Metastatic Breast Carcinoma in the Ovary (tissue), 3 donors: Measurements from ENCODE around the genes KCNH4 and PLEKHH3.

DNA sequence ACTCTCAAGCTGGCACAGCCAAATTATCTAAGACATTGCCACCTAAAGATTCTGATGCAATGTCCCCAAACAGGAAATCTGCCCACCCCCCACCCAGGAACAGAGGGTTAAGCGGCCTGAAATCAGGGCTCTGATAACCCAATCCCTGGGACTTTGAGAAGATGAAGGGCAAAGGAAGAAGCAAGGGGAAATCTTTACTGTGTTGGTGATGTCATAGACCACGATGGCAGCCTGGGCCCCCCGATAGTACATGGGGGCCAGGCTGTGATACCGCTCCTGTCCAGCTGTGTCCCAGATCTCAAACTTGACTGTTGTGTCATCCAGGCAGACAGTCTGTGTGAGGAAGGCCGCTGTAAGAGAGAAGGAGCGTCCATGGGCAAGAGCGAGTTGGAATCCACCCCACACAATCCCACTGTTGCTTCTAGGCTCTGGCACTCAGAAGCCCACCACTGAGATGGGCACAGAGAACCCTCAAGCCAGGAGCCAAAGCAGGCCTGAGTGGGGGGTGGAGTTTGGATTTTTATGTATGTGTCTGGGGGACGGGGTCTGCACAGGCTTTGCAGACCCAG, 5.9 kb downstream of the HSPB9 start:
- PRO-cap, 3 experiments: no peak in any of the 3 experiments

GRCh38 chr17:42142109-42142605, 12.6 kb downstream of the RAB5C start:
- PRO-cap, 3 experiments: no peak in any of the 3 experiments

DNA sequence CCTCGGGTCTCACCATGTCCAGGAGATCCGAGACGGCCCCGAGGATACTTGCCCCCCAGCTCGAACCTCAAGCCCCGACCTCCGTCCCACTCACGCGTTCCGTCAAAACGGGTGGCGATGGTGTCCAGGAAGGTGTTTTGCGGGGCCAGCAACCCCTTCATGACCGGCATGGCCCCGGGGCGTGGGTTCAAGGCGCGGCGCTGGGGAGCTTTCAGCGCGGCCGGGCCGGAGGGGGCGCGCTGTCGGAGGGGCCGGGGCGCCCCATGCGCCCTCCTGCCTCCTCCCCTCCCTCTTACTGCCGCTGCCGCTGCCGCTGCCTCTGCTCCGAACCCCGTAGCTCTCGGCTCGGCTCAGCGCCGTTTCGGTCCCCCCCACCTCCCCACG, at the start of gene KCNH4:
Gene KCNH4, minus strand, starts transcription at position 367 of the 384 bp plus-strand sequence.
- PRO-cap, 3 experiments: no peak in any of the 3 experiments

DNA sequence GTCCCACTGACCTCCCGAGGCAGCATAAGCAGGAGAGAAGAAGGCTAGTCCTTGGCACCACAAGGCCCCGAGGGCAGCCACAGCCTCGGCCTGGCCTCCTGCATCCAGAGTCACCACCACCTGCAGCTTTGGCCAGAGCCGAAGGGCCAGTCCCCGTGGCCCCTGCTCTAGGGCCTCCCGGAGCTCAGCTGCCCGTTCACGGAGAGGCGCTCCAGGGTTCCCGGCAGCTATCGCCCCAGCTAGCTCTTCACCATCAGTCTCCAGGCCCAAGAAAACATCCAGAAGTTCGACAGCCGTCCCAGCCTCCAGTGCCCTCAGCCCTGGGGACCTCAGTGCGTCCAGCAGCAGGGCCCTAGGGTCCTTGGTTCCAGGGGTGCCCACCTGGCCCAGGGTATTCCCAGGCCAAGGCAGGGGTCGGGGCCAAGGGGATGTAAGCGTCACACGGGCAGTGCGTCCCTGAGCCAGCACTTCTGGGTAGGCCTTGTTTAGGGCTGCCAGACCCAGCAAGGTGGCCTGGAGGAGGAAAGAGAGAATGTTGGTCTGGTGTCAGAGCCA, 2.0 kb downstream of the GHDC start:
- PRO-cap, 3 experiments: no peak in any of the 3 experiments

- PRO-cap, 3 experiments: peak in 1 of 3 experiments; most common minus-strand start chr17:42277577 (in 1)
Observed at GRCh38 chr17:42277467-42277757, 1.2 kb upstream of the STAT5B start.

GRCh38 chr17:42288934-42290181, 1.1 kb downstream of the STAT5A start:
- PRO-cap, 3 experiments: peak in 1 of 3 experiments; most common plus-strand start chr17:42289351 (in 1); most common minus-strand start chr17:42289256 (in 1)

- PRO-cap, 3 experiments: no peak in any of the 3 experiments
Observed at GRCh38 chr17:42295377-42295833, 7.1 kb downstream of the STAT5A start.

DNA sequence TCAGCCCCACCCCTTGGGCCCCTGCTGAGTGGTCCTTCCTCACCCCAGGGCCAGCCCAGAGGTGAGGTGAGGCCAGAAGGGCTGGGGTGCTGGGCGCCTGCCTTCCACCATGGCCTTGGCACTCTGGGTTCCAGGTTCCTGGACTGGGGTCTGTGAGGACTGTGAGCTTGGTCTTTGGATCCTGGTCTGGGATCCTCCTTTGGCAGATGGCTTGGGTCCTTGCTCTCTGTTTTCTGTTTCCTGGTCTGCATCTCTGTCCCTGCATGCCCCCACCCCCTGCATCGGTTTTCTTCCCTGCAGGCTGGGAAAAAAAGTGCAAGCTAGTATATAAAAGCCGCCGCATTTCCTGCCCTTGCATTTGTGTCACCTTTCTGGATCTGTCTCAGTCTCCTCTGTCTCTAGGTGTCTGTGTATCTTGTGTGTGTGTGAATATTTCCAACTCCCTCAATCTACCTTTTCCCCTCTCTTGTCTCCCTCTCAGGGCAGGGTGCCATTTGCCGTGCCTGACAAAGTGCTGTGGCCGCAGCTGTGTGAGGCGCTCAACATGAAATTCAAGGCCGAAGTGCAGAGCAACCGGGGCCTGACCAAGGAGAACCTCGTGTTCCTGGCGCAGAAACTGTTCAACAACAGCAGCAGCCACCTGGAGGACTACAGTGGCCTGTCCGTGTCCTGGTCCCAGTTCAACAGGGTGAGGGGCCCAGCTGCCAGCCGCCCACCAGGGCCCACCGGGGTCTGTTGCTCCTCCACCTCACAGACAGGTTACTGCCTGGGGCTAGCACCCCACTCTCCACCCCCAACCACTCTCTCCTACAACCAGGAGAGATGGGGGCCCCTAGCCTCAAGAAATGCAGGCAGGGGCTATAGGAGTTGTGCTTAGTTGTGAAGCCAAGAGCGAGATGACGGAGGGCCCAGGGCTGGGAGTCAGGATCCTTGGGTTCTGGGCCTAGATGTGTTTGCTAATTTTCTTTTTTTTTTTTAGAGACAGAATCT, 17.8 kb downstream of the STAT5A start:
- PRO-cap, 3 experiments: no peak in any of the 3 experiments

GRCh38 chr17:42421682-42422305, 1.3 kb downstream of the CAVIN1 start:
- PRO-cap, 3 experiments: peak in 3 of 3 experiments; most common plus-strand start chr17:42421801 (in 3)

- PRO-cap, 3 experiments: no peak in any of the 3 experiments
Observed at GRCh38 chr17:42475680-42476105, 17.0 kb downstream of the ATP6V0A1 start.

GRCh38 chr17:42517118-42518016, 18.7 kb upstream of the NAGLU start:
- PRO-cap, 3 experiments: no peak in any of the 3 experiments

DNA sequence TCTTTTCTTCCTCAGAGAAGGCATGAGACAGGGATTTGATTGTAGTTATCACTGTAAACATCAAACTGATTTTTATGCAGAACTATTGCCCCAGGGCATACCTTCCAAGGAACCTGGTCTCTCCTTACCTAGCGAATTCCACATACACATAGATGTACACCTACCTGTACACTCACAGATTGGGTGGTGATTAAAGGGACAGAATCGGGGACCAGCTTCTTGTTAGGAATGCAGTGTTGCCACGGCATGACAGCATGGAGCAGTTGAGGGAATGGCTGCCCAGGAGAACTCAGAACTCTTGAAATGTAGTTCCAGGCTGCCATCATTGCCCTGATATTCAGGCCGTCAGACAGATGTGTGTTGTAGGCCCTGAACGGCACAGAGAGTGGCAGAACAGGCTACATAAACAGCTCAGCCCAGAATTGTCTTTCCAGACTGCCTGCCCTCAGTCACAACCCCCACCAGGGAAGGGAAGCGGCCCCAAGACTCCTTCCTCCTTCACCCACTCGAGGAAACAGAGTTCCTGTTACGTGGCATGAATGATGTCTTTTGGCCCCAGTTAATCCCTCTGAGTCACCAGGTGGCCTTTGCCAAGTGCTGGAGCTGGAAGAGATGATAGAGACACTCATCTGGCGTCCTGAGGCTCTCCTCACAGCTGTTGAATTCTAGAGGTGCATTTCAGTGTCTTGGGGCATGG, 17.8 kb upstream of the NAGLU start:
- PRO-cap, 3 experiments: no peak in any of the 3 experiments

- PRO-cap, 3 experiments: peak in 3 of 3 experiments; most common plus-strand start chr17:42548398 (in 2); most common minus-strand start chr17:42548173 (in 1)
Observed at GRCh38 chr17:42548106-42548979, 4.4 kb upstream of the HSD17B1 start.

DNA sequence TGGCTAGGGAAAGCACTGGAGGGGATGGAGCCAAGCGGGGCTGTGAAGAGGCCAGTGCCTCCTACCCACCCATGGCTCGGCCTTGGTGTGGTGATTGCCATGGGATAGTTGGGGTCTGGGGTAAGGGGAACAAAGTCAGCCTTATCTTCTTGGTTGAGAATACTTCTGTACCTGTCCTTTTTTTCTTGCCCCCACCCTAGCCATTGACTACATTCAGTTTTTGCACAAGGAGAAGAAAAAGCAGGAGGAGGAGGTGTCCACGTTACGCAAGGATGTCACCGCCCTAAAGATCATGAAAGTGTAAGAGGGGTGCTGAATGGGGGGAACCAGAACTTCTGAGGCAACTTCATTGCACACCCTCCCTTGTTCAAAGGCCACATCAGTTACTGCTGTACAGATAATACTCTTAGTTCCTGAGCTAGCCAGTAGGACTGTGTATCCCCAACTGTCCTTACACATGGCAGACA, 2.4 kb downstream of the MLX start:
- PRO-cap, 3 experiments: no peak in any of the 3 experiments

GRCh38 chr17:42579272-42580450, 2.1 kb upstream of the PSMC3IP start:
- PRO-cap, 3 experiments: no peak in any of the 3 experiments

GRCh38 chr17:42632842-42633586, 23.5 kb downstream of the TUBG1 start:
- PRO-cap, 3 experiments: no peak in any of the 3 experiments

DNA sequence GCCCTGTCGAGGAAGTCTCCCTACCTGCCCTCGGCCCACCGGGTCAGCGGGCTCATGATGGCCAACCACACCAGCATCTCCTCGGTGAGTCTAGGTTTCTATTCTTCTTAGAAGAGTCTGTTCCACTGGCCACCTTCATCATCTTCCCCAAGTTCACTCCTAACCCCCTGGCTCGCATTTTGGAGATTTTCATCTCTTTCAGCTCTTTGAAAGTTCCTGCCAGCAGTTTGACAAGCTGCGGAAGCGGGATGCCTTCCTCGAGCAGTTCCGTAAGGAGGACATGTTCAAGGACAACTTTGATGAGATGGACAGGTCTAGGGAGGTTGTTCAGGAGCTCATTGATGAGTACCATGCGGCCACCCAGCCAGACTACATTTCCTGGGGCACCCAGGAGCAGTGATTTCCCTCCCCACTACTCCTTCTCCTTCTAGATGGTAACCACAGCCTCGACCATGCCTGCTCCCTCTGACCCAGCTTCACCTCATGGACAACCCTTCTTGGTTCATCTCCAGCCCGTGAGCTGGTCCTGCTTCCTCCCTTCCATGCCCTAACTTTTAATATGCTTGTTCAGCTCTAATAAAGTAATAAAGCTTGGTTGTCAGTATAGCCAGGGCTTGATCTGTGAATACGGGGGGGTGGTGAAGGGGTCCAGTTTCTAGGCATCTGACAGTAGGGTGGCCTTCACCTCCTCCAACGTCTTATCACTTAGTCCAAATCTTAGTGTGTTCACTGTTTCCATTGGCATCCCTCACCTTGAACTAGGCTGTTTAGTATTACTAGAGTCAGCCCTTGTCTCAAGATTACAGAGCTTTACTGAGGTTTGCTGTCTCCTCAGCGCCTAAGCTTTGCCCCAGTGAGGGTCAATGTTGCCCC, 7.6 kb downstream of the TUBG2 start:
- PRO-cap, 3 experiments: no peak in any of the 3 experiments

- PRO-cap, 3 experiments: peak in 2 of 3 experiments; most common plus-strand start chr17:42675170 (in 2)
Observed at GRCh38 chr17:42674771-42675875, 1.7 kb downstream of the PLEKHH3 start.

GRCh38 chr17:42676254-42677203, at the start of gene PLEKHH3:
Gene PLEKHH3, minus strand, starts transcription at chr17:42676994.
- PRO-cap, 3 experiments: peak in 3 of 3 experiments; most common minus-strand start chr17:42676994 (in 3)

DNA sequence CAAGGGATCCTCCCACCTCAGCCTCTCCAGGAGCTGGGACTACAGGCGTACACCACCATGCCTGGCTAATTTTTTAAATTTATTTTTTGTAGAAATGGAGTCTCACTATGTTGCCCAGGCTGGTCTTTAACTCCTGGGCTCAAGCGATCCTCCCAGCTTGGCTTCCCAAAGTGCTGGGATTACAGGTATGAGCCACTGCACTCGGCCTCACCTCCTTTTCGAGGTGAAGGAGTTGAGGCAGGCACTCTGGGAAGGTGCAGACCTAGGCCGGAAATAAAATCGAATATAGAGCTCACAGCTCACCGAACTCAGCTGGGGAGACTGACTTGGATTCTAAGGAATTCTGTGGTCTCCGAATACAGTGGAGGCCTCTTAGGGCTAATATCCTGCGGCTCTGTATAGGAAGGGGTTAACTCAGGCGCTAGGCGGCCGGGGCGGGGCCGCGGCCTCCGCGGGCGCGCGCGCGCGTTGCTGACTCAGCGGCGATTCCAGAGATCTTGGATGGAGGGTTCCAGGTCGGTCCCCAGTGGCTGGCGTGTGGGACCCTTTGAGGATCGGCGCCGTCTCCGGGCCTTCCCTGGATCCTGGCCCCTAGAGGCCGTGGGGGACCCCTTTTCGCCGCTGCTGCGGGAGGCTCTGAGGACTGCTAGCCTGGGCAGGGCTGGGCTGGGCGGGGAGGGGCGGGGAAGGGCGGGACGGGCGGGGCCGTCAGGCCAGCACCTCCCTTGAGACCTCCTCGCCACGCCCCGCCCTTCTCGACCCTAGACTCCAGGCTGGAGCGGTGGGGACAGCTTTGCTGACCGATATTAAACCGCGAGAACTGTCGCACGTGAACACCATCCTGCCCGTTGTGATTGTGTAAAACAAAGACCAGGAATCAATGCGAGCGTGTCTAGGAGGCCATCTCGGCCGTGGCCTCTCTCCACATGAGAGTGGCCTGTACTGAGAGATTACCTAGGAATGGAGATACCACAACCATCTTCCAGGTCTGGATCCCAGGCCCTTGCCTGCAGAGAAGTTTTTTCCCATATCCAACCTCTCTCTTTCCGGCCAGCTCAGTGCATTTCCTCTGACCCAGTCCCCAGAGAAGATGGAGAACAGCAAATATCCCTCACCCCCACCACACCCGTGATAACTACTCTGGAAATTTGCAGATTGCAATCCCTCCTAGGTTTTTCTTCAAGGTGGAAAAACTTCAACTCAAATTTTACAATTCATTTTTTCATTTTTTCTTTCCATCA, 1.3 kb upstream of the PLEKHH3 start:
- PRO-cap, 3 experiments: peak in 3 of 3 experiments; most common plus-strand start position 491 of the sequence (in 3); most common minus-strand start position 626 of the sequence (in 3)